Mesenchymal stem cell of the bone marrow (primary cell): ENCODE measurements around a stretch of chr22.

DNA sequence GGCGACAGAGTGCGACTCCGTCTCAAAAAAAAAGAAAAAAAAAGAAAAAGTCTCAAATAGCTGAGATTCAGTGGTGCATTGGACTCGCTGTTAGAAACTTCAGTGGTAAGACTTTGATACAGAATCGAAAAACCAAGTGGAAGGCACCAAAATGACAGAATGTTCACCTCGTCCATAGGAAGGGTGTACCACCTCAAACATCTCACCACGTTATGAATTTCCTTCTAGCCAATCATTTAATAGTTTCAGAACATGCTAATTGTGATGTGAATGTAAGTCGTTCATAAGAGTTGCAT, 31.0 kb downstream of the CDPF1 start:
- CAGE, long polyA plus RNA: no peak

DNA sequence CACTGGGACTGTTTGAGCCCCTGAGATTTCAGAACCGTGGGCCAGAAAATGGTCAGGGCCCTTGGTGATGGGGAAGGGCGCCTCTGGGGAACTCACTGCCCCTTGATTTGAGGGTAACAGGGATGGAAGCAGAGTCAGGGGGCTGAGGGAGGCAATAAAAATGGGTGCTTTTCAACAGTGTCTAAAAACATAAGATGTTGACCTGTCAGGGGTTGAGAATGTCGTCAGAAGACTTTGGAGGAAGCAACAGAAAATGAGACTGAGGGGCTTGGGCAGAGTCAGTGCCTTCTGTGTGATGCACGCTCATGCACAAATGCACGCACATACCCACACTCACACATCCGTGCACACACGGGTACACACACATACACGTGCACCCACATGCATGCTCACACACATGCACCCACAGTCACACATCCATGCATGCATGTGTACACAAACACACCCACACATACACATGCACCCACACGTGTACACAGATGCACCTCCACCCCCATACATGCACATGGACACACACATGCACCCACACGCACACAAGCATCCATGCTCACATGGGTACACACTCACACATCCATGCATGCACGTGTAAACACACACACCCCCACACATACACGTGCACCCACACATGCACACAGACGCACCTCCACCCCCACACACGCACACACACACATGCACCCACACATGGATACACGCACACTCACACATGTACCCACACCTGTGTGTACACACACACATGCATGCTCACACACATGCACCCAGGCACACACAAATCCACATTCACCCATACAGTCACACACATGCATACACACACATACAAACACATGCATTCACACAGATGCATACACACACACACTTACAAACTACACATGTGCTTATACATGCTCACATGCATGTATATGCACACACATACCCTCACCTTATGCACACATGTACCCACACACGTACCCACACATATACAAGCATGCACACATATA, 24.6 kb downstream of the CDPF1 start:
- CAGE, long polyA plus RNA: no peak

- CAGE, long polyA plus RNA: no peak
These were observed 11.7 kb downstream of the CDPF1 start for GRCh38 chr22:46238375-46238752.

- CAGE, long polyA plus RNA: no peak
These were observed 25.8 kb downstream of the TRMU start for GRCh38 chr22:46361218-46361846.

DNA sequence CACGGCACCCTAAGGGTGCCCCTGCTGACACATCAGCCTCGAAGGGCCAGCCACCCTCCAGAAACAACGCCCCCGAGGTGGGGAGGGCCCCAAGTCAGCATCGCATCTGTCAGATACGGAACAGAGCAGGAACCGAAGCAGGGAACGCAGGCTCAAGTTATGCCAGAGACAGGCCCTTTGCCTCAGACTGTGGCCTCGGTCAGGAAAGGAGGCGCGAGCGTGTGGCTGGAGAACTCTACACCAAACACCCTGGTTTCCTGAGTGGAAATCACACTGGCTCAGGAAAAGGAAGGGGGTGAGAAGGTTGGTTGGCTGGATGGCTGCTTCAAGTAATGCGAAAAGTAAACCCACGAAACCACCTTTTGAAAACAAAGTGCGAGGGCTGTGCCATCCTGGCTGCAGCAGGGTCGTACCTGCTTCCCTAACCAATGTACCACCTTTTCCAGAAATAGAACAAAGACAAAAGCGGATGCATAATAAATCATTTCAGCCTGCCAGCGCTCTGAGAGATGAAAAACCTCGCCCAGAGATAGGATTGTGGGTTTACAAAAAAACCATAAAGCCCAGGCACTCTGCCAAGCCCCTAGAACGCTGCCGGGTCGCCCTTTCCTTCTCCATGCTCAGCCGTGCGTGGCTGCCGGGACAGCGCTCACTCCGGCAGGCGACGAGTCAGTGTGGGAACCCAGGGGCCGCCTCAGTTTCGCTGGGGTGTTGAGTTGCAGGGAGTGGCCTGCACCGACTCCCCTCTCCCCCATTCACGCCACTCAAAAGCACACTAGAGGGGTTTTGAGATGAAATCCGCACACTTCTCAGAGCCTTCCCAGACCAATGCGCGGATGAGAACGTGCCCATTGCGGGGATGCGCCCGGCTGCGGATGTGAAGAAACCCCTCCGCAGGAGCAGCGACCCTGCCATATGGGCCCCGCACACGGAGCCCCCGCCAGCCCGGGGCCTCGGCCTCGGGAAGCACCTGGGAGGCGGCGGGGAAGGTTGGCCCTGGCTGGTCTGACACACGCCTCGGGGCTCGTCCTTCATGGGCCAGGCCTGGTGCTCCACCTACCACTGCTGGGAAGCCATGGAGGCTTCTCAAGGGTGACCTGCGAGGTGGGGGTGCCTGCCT, 38.8 kb downstream of the TRMU start:
- CAGE, long polyA plus RNA: no peak

DNA sequence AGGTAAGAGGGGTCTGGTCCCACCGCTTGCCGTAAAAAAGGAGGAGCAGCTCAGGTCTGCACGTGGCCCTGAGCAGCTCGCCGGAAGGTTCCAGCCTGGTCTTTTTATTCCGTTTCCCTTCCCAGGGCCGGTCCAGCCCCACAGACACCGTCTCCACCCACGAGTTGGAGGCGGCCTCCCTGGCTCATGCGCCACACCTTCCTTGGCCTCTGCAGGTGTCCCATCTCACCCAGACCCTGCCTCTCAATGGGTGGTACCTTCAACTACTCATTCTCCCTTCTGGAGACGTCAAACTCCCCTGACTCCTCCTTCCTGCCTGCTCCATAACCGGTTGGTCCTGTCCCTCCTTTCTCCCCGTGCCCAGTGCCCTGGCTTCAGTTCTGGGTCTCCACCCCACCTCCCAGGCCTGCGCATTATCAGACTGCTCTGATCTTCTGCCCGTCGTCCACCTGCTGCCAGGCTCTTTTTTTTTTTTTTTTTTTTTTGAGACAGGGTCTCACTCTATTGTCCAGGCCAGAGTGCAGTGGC, 39.6 kb downstream of the TRMU start:
- CAGE, long polyA plus RNA: no peak

DNA sequence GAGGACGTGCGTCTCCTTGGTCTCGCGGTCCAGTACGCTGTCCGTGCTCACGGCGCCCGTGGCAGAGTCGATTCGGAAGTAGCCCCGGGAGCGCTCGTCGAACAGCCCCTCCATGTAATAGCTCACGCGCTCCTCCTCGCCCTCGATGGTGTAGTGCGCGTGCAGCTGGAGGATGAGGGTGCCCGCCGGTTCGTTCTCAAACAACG, 1.3 kb downstream of the CELSR1 start:
- CAGE, long polyA plus RNA: no peak

DNA sequence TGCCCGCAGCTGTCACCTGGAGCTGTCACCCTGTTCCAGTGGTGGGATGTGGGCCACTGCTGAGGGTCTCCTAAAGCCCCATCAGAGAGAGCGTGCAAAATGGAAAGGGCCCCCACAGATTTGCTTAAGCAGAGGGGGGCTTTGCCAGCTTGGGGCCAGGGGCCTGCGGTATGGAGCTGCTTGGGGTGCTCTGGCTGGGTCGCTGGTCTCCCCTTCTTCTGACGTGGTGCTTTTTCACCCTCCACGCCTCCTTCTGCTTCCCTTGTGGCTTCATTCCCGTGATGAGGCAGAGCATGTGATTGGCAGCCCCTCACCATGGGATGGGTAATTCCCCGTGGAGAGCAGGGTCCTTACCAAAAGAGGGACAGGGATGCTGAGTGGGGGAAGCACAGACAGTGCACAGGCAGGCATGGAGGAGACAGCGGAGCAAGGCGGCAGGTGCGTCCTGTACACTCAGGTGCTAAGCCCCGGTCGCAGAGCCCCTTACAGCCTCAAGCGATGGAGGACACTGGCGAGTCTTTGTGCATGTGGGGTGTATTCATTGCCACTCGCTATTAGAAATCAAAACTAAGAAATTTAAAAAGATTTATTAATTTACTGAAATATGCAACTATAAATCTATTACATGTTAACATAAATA, 19.9 kb upstream of the GRAMD4 start:
- CAGE, long polyA plus RNA: no peak

DNA sequence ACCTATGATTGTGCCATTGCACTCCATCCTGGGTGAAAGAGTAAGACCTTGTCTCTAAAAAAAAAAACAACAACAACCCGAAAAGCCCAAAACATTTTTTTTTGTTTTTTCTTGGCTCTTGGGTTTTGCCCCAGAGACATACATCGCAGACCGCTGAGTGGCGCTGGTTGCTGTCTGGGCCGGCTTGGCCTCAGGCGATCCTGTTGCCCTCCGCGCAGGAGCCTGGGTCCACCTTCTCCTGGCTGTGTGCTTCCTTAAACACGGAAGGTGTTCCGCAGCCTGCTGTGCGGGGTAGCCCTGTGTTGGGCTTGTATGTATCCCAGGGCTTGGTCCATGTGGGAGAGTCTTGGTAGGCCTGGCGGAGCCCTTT, 11.2 kb upstream of the GRAMD4 start:
- CAGE, long polyA plus RNA: no peak

DNA sequence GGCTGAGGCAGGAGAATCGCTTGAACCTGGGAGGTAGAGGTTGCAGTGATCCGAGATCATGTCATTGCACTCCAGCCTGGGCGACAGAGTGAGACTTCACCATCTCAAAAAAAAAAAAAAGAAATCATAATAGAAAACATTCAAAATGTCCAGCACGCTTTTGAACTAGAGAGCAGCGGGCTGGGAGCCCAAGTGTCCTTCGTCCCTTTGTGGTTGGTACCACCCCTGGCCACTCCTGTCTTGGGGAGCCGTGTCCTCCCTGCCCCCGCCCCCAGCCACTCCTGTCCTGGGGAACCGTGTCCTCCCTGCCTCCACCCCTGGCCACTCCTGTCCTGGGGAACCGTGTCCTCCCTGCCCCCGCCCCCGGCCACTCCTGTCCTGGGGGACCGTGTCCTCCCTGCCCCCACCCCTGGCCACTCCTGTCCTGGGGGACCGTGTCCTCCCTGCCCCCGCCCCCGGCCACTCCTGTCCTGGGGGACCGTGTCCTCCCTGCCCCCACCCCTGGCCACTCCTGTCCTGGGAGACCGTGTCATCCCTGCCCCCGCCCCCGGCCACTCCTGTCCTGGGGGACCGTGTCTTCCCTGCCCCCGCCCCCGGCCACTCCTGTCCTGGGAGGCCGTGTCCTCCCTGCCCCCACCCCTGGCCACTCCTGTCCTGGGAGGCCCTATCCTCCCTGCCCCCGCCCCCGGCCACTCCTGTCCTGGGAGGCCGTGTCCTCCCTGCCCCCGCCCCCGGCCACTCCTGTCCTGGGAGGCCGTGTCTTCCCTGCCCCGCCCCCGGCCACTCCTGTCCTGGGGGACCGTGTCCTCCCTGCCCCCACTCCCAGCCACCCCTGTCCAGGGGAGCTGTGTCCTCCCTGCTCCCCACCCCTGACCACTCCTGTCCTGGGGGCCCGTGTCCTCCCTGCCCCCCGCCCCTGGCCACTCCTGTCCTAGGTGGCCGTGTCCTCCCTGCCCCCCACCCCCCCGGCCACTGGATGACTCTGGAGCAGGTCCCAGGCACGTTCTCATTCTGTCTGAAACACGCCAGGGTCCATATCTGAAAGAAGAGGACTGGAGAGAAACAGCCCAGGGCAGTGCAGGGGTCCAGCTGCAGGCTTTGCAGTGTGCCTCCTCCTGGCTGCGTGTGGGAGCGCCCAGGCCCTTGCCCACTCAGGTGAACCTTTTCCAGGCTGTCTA, 15.0 kb downstream of the GRAMD4 start:
- CAGE, long polyA plus RNA: no peak

- CAGE, long polyA plus RNA: no peak
These were observed 17.6 kb downstream of the GRAMD4 start for GRCh38 chr22:46637725-46638148.

DNA sequence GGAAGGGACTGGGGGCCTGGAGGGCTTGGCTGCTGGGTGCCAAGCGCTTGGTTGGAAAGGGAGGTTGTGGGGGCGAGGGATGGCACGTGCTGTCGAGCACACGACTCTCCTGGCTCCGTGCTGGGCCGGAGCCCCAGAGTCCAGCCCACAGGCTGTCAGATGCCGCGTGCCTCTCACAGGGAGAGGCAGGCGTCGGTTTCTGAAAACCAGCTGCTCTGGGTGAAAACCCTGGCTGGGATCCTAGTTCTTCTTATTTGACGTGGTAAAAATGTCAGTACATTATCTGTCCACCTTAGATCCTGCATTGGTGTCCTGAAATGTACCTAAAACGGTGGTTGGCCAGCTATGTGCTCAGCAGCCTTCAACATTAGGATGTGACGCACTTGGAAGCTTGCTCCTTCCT, 29.1 kb downstream of the GRAMD4 start:
- CAGE, long polyA plus RNA: no peak

GRCh38 chr22:46649670-46650592, 29.7 kb downstream of the GRAMD4 start:
- CAGE, long polyA plus RNA: no peak

DNA sequence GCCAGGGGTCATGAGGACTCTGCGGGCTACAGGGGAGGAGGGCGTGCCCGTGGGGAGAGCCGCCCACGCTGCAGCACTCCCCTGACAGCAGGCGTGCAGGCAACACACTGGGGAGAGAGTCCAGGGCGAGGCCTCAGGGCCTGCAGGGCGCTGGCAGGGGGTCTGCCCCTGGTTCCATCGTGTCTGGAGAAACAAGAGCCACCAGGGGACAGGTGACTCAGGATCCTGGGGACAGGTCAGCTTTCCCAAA, 53.7 kb downstream of the GRAMD4 start:
- CAGE, long polyA plus RNA: no peak

GRCh38 chr22:46675029-46675750, 55.0 kb downstream of the GRAMD4 start:
- CAGE, long polyA plus RNA: no peak

- CAGE, long polyA plus RNA: no peak
These were observed 1.0 kb upstream of the CERK start for GRCh38 chr22:46738805-46739714.

GRCh38 chr22:46753856-46754878, 8.3 kb upstream of the TBC1D22A start:
- CAGE, long polyA plus RNA: no peak

- CAGE, long polyA plus RNA: no peak
These were observed 12.1 kb downstream of the TBC1D22A start for GRCh38 chr22:46774355-46775217.

DNA sequence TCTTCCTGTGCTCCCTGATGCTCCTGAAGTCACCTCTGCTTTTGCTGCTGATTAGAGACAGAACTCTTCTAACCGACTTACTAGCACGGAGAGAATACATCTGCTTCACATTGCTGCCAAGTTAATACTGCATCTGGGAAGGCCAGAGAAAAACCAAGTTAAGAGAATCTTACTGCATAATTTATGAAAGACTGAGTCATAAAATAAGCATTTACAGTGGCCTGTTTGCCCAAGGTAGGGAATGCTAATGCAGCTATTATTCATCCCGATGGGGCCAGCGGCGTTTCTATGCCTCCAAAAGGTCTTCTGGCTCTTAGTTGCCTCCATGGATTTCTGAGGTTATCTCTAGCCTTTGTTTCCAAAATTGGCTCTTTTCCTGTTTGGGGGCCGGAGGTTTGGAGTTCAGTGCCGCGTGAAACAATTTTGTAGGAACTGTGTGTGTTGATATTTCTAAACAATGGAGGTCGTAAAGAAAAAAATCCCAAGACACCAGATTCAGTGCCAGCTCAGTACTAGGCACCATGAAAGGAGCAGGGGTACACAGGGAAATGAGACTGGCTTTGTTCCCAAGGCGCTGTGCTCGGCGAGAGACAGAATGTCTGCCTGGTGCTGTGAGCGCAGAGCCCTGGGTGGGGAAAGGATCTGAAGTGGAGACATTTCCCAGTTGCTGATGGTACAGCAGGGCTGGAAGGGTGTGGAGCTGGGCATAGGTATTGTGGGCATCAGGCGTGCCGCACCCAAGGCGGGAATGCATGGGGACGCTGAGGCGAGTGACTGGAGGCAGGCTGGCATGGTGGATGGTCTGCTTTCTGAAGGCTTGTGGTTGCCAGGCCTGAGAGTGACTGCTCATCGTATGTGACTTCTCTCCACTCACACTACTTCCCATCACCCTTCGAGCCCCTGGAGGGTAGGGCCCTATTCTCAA, 67.2 kb downstream of the TBC1D22A start:
- CAGE, long polyA plus RNA: no peak

- CAGE, long polyA plus RNA: no peak
These were observed 217.1 kb downstream of the TBC1D22A start for GRCh38 chr22:46979516-46980037.